Subcutaneous adipose tissue (tissue), 3 donors: ENCODE measurements around a stretch of chr20.

DNA sequence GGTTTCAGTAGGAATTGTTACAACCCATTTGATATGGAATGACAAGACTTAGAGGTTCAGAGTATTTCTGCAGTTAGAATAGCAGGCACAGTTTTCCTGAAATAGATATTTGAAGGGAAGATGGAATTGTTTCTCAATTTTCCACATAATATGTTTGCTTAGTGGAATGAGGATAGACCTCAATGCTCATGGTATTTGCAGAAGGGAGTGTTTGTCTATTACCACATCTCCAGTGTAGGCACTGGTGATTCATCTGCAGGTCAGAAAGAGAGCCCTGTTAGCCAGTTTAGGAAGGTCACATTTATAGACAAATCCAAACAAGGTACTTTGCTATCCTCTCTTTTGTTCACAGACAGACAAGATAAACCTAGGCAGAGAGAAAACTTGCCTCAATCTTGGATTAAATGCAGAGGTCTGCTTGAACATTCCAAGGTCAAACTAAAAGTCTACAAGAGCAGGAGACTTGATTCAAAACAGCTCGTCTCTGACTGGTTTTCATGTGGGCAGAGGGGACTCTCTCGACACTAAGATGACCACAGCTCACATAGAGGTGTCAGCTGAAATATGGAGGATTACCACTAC is 22.8 kb downstream of the ISM1 start:
- PRO-cap, result no peak
- RAMPAGE, long total RNA, 3 experiments, result no peak in any of the 3 experiments

DNA sequence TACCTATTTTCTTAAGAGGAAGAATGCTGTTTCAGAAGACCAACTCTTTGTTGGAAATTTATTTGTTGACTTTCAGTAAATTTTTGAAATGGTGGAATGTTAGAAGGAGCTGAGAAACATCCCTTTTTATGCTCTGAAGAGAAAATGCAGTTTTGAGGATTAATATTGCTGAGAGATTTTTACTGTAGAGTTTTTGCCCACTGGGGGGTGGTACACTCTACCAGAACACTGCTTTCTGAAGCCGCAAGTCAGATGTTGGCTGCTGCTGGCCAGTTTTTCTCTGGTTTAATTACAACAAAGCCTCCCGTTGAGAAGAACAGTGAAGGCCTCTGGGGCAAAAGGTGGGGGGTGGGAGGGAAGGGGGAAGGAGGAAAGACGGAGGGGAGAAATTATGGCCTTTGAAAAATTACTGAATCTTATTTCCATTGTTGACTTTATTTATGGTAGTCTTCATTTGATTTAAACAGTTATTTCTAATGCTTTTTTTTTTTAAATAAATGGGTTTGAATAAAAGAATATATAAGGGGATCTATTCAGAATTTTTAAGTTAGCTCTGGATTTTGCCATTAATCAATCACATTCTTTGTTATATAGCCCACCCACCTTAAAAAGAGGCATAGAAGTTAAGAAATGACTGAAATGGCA is 3.0 kb downstream of the FLRT3 start:
- PRO-cap, result no peak
- RAMPAGE, long total RNA, 3 experiments, result no peak in any of the 3 experiments

DNA sequence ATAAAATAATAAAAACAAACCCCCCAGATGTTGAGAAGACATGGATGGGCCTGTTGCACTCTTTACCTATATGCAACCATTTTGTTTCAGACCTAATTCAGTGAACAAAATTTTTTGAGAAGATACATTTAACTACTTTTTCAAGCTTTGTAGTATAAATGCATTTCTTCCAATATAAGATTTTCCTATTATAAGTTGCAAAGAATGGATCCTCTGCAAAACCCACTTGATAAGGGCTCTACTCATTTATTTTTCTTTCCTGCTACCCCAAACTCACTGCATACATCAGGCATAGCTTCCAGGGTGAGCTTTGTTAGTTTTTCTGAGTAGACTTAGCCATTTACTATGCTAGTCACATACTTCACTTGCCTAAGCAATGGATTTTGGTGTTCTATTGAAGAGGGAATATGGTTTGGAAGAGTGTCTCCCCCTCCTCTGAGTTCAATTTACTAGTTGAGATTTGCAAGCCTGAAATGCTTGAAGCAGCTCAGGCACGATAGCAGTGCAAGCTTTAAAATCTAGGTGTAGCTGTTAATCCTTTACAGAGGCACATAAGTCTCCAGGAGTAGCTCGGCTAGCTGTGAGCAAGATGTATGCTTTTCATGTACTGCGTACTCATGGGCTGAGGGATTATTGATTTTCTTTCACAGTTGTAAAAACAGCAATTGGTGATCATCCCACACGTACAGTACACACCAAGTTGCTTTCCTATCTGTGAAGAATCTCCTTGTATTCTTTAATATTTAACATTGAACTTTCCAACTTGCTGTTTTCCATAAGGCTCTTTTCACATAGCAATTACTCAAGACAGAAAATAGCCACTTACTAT is 841 bp downstream of the FLRT3 start:
- PRO-cap, result no peak
- RAMPAGE, long total RNA, 3 experiments, result no peak in any of the 3 experiments

DNA sequence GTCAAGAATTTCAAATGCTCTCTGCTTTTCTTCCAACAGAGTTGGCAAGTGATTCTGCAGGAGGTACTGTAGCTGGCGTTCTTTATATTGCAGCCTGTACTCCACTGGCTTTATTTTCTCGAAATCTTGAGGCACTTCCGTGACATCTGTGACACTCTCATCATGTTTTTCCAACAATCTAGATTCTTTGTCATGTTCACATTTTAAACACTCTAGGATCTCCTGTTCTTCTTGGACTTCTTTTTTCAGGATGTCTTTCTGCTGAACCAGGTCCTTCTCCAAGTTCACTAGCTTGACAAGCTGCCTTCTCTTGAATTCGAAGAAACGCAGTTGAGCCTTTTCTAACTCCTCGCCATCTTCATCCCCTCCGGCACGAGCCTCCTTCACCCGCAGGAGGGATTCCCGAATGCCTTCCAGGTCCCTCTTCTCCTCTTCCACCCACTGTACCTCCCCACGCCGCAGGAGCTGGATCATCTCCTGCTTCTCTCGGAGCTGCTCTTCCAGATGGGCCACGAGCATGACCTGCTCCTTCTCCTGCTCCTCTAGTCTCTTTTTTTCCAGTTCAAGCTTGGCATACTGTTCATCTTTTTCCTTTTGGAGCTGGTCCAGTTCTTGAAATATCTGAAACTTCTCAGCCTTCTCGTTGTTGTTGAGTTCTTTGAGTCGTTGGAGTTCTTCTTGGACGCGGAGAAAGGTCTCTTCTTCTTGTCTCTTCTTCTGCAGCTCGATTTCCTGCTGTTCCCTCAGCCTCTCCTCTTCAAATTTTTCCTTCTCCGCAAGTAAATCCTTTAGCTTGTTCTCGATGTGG is 193.8 kb downstream of the KIF16B start:
- PRO-cap, result no peak
- RAMPAGE, long total RNA, 3 experiments, result no peak in any of the 3 experiments

DNA sequence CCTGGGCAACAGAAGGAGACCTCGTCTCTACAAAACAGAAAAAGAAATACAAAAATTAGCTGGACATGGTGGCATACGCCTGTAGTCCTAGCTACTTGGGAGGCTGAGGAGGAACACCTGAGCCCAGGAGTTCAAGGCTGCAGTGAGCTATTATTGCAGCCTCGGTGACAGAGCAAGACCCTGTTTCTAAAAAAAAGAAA is 12.3 kb upstream of the SNRPB2 start:
- PRO-cap, result no peak
- RAMPAGE, long total RNA, 3 experiments, result no peak in any of the 3 experiments

DNA sequence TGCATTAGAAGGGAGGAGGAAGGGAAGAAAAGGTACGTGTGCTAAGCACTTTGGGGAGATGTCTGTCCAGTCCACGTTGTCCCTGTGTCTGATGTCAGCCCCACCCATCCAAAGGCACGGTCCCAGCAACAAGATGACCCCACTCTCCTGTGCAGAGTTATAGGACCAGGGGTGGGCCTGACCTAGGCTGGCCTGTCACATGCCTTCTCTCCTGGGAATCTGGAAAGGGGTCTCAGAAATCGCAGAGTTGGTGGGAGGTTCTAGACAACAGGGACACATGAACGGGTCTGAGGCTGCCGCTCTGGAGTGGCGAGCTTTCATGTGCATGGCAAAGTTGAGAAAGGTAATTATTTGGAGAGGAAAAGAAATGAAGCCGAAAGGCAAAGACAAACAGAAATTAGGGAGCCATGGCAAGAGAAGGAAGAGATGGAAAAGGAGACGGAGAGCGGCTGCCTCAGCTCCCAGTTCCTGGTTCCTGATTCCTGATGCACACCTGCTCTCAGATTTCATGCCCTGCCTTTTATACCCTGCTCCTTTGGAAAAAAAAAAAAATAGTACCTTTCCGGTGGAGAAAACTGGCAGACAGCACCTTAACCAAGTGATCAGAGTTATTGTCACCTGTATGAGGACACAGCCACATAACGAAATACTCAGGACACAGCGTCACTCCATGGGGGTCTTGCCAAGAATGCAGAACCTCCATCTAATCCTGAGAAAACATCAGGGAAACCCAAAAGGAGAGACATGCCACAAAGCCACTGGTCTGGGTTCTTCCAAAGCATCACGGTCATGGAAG is 29.3 kb downstream of the BFSP1 start:
- PRO-cap, result no peak
- RAMPAGE, long total RNA, 3 experiments, result no peak in any of the 3 experiments

- PRO-cap, result no peak
- RAMPAGE, long total RNA, 3 experiments, result no peak in any of the 3 experiments
Observed at GRCh38 chr20:17565136-17565563, 4.7 kb upstream of the DSTN start.

DNA sequence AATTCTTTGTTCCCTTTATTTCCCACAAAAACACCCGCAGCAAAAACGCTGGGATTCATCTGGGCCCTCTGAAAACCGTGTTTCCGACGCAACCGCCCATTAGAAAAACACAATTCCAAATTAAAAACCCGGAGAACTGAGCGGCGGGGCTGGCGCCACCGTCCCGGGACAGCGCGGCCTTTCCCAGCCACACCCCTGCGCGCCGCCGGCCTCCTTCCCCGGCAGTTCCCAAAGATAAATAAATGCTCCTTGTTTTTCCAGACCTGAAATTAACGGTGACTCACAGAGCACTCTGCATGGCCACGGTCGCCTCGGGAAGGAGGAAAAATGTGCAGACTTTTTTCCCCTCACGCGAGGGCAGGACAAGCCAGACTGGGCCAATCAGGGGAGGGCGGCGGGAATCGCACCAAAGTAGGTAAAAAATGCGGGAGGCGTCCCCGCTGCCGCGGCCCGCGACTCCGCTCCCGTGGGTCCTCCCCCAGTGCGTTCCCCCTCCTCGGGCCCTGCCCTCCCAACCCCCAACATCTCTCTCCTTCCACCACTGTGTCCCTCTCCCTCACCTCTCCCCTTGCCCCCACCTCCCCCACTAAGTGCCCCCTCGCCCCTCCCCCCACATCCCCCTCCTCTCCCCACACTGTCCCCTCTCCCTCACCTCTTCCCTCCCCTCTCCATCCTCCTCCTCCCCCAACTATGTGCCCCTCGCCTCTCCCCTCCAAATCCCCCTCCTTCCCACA is 800 bp upstream of the DSTN start:
- PRO-cap, result bidirectional peak, plus-strand start at position 266 of the sequence, minus-strand start at position 313 of the sequence
- RAMPAGE, long total RNA, 3 experiments, result start-site peak on the minus strand in 1 of 3 experiments, centred at position 319 of the sequence, 5 reads per replicate

DNA sequence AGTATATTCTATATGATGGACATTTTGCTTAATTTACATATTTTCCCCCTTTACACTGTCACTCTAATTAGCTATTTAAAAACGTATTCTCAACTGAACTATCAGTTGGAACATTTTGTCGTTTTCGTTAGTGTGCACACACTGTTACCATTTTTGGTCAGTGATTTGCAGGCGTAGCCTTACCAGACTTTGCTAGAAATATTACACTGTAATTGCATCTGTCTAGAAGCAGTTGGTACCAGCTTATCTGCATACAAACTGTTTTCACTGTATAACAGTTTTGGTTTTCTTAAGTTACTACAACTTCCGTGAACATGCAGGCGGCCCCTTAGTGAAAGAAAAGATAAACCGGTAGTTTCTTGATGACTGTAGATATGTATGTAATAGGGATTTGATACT is 1.2 kb downstream of the DSTN start:
- PRO-cap, result unidirectional peak, plus-strand start at position 225 of the sequence
- RAMPAGE, long total RNA, 3 experiments, result no peak in any of the 3 experiments

DNA sequence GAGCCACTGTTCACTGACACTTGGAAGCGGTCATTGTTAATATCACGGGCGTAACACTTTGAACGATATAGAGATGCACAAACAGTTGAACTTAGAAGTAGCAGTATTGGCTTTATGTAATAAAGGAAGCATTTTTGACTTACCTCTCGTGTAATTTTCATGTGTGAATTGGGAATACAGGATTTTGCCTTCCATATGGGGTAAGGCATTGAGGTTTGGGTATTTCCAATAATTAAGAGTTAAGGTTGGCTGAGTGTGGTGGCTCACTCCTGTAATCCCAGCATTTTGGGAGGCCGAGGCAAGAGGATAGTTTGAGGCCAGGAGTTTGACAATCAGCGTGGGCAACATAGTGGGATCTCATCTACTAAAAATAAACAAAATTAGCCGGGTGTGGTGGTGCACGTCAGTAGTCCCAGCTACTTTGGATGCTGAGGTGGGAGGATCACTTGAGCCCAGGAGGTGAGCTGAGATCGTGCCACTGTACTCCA is 38.3 kb downstream of the DSTN start:
- PRO-cap, result no peak
- RAMPAGE, long total RNA, 3 experiments, result no peak in any of the 3 experiments

DNA sequence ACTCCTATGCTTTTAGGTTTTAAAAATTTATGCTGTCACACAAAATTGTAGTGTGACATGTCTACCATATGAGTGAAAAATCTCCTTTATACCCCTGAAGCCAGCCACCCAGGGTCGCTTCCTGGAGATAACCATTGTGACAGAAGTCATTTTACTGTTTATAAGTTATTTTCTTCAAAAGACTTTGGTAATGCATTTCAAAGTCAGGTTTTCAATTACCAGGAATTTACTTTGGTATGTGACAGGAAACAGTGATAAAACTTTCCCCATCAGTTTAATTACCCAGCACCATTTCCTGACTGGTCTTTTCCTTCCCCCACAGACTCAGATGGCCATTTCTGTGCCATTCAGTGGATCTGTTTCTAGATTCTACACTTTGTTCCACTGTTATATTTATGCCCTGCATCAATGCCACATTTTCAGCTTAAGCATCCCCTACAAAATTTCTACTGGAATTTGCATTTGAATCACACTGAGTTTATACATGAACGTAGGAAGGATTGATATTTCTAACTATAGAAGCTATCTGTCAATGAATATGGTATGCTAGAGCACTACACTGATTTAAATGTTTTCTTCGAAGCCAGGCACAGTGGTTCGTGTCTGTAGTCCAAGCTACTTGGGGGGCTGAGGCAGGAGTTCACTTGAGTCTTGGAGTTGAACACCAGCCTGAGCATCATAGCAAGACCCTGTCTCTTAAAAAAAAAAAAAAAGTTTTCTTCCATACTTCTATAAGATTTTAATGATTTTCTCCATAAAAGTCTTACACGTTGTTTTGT is 16.2 kb downstream of the RRBP1 start:
- PRO-cap, result no peak
- RAMPAGE, long total RNA, 3 experiments, result no peak in any of the 3 experiments

GRCh38 chr20:17683981-17684664 is 2.1 kb upstream of the RRBP1 start:
- PRO-cap, result no peak
- RAMPAGE, long total RNA, 3 experiments, result no peak in any of the 3 experiments

DNA sequence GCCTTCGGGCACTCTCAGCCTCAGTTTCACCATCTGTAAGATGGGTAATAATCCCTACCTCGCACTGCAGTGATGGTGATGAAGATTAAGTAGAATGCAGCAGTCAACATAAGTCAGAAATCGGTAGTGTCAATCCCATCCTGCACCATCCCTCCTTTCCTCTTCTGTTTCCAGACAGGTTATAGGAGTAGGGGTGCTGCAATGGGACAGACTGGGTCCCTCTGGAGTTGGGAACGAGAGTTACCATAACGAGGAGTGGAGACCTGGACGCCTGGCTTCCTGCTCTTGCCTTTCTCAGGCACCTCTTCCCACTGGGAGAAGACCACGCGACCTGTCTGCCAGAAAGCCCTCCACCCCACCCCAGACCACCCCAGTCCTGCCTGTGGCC is 99.1 kb downstream of the SNX5 start:
- PRO-cap, result no peak
- RAMPAGE, long total RNA, 3 experiments, result no peak in any of the 3 experiments

- PRO-cap, result no peak
- RAMPAGE, long total RNA, 3 experiments, result no peak in any of the 3 experiments
Observed at GRCh38 chr20:18005224-18006526, 36.9 kb downstream of the MGME1 start.

DNA sequence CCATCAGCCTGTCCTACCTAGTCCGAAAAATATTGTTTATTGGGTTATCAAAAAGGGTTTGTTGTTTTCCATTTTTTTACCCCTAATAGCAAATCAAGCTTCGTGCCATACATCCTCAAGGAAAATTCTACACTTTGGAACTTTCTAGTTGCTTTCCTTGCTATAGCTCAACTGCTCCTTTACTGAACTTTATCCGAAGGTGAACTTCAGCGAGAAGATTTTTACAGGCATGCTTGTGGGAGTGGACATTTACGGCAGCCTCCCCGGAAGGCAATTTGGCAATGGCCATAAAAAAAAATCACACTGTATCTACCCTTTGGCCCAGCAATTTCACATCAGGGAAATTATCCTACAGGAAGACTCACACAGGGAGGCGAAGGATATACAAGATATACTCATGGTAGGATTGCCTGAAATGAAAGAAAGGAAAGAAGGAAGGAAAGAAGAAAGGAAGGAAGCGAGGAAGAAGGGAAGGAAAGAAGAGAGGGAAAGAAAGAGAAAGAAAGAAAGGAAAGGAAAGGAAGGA is 25.9 kb downstream of the OVOL2 start:
- PRO-cap, result no peak
- RAMPAGE, long total RNA, 3 experiments, result no peak in any of the 3 experiments

- PRO-cap, result no peak
- RAMPAGE, long total RNA, 3 experiments, result no peak in any of the 3 experiments
Observed at GRCh38 chr20:18166076-18166633, 28.5 kb downstream of the KAT14 start.

DNA sequence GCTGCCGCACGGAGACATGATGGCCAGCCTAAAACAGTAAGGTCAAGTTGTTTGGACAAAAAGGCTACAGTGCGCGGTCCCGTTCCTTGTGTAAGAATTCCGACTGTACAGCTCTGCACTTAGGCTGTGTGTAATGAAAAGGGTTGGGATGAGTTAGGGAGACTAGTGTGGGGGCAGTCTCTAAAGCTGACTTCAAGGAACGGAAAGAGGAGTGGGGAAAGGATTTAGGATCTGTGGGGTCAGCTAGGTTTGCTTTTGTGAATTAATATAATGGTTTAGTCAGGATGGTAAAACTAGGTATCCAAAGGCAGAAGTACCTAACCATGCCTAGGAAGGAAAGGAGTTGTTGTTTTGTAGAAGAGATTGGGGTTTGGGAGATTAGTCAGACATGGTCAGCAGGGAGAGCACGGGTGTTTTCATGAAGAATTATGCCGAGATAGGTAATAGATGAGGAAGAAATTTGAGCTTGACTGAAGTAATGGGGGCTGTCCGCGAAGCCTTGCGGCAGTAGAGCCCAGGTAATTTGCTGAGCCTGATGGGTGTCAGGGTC is 11.8 kb downstream of the SEC23B start:
- PRO-cap, result no peak
- RAMPAGE, long total RNA, 3 experiments, result no peak in any of the 3 experiments

DNA sequence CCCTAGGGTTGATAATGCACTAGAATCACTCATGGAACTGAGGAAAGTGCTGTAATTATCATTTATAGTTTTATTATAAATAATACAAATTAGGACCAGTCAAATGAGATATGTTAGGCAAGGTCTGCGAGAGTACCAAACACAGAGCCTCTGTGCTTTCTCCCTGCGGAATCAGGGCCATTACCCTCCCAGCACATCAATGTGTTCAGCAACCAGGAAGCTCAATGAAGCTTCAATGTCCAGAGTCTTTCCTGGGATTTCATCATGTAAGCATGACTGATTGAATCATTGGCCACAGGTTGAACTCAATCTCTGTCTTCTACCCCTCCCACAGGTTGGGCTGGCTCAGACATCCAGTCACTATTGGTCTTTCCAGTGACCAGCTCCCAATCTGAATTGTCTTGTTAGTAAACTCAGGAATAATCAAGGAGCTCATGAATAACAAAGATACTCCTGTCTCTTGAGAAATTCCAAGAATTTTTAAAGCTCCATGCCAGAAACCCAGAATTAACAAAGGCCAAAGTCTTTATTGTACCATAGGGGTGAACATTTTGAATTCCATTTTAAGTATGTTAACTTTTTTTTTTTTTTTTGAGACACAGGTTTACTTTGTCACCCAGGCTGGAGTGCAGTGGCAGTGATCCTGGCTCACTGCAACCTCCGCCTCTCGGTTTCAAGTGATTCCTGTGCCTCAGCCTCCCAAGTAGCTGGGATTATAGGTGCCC is 2.7 kb upstream of the DTD1 start:
- PRO-cap, result no peak
- RAMPAGE, long total RNA, 3 experiments, result no peak in any of the 3 experiments

- PRO-cap, result no peak
- RAMPAGE, long total RNA, 3 experiments, result no peak in any of the 3 experiments
Observed at GRCh38 chr20:19213185-19213526, 714 bp downstream of the SLC24A3 start.

DNA sequence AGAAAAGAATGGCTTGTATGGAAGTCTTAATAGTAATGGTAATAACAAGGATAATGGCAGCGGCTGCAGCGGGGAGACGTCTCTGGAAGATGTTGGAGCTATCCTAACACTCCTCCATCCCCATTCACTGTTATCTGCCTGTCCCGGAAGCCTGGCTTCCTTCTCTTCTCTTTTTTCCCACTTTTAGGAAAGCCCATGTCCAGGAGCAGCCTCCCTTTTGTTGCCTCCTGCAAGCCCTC is 216.9 kb upstream of the RIN2 start:
- PRO-cap, result no peak
- RAMPAGE, long total RNA, 3 experiments, result no peak in any of the 3 experiments